Cytotoxic T cell (primary cell): Measurements from ENCODE around the gene SYCE1.

GRCh38 chr10:132967549-132967851 lies 25.1 kb upstream of the CFAP46 start:
- PRO-cap, 2 experiments: no peak in any of the 2 experiments

DNA sequence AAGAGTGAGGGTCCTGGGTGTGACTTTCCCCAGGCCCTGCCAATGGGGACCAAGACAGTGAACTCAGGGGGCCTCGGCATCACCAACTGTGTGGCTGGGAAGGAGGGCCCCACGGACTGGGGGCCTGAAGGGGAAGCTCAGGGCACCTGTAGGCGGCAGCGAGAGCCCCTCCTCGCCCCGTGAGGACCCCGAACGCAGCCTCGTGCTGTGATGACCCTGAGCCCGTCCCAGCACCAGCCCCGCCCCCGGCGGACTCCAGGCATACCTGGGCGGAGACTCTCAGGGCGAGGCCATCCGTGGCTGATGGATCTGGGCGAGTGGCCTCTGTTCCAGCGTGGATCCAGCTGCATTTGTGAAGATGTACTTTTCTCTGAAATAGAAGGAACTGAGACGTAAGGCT lies 50.4 kb upstream of the CFAP46 start:
- PRO-cap, 2 experiments: no peak in any of the 2 experiments

GRCh38 chr10:133013457-133014075 lies 71.2 kb upstream of the CFAP46 start:
- PRO-cap, 2 experiments: no peak in any of the 2 experiments

- PRO-cap, 2 experiments: no peak in any of the 2 experiments
Observed at GRCh38 chr10:133153887-133154227, 6.2 kb upstream of the KNDC1 start.

DNA sequence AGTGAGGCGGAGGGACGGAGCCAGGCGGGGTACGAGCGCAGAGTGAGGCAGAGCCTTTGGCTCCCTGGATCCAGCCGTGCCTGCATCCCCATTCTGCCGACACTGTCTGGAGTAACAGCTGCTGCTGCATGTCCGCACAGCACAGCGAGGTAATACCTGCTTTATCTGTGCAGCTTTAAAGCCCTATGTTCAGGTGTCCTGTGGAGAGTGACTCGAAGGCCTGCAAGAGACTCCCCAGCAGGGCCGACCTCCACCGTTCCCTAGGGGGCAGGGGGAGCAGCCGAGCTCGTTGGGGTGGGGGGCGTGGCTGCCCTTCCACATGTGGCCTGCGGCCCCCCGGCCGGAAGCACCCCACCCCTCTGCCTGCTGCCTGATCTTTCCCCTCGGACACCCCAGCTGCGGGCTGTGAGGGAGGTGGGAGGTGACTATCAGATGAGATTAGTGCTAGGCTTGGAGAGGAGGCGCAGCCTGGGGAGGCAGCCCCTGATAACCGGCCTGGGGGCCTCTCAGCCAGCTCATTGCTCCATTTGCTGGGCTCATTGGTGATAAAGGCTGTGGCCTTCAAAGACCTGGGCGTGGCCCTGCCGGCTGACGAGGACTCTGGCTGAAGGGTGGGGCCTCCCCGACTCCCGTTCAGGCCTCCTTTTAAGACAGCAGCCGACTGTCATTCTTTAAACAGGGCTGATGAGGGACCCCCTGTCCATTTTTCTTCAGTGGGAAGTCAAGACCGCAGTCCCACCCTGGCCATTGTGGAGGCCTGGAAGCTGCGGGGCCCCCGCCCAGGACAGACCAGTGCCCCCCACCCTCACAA lies 8.0 kb downstream of the VENTX start:
- PRO-cap, 2 experiments: no peak in any of the 2 experiments

- PRO-cap, 2 experiments: no peak in any of the 2 experiments
Observed at GRCh38 chr10:133287915-133288210, 11.2 kb upstream of the ADAM8 start.

- PRO-cap, 2 experiments: no peak in any of the 2 experiments
Observed at GRCh38 chr10:133311519-133312028, 2.9 kb downstream of the ZNF511 start.

DNA sequence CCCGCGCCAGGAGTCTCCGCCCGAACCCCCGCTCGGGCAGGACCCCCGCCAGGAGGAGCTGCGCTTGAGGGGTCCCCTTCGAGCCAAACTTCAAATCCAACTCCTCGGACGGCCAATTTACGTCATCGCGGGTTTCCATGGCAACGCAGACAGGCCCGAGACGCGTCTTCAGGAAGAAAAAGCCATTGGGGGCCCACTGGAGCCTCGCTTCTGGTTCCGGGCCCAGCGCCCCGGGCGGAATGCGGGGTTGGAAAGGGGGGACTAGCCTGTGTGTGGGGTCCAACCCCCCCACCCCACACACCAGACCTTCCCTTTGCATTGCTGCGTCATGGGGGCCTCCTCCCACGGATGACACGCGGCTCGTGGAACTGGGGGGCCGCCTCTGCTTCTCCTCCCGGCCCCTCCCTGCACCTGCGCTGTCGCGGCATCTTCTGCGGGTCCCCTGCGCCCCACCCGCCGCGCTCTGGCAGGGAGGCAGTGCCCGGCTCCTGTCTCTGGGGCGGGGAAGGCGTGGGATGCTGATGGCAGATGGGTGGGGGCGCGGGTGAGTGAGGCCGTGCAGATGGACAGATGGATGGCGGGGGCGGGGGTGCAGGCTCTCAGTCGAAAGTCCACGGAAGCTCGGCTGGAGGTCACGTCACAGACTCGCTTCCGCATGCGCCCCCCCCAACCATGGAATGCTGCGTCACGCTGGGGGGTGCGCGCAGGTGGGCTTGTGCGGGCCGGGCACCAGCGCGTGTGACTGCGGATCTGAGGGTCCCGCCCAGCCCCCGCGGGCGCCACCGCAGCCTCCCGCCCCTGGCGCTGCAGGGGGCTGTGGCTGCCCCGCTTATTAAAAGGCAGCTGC lies 1.1 kb downstream of the CALY start:
- PRO-cap, 2 experiments: peak in 2 of 2 experiments; most common plus-strand start position 185 of the sequence (in 2); most common minus-strand start position 98 of the sequence (in 2)

DNA sequence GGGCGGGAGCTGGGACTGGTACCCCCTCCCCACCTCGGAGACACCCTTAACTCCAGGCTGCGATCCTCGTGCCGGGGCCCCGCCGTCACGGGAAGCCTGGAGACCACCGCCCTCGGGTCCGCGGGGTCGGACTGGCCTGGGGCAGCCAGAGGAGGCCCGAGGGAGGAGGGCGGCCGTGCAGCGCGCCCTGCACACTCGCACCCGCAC lies 332 bp downstream of the CALY start:
- PRO-cap, 2 experiments: no peak in any of the 2 experiments

DNA sequence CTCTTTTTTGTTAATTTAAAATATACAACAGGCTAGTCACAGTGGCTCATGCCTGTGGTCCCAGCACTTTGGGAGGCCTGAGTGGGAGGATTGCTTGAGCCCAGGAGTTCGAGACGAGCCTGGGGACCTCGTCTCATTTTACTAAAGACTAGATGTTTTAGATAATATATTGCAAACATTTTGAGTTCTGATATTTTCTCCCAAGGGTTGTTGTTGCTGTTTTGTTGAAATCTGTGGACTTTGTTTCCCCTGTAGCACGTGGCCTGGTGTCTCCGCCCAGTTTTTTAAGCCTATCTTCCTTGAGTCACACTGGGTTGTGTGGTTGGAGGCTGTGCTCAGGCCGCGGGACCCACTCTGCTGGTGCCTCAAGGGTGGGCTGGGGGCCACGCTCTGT lies 4.4 kb upstream of the PRAP1 start:
- PRO-cap, 2 experiments: no peak in any of the 2 experiments

DNA sequence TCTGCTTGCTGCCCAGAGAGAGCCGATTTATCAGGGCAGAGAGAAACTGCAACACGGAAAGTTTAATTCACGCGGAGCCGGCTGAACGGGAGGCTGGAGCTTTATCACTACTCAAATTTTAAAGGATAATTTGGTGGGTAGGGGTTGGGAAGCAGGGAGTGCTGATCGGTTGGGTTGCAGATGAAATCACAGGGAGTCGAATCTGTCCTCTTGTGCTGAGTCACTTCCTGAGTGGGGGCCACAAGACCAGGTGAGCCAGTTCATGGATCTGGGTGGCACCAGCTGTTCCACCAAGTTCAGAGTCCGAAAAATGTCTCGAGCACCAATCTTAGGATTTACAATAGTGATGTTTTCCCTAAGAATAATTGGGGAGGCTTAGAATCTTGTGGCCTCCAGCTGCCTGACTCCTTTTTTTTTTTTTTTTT lies 3.6 kb upstream of the PRAP1 start:
- PRO-cap, 2 experiments: no peak in any of the 2 experiments

DNA sequence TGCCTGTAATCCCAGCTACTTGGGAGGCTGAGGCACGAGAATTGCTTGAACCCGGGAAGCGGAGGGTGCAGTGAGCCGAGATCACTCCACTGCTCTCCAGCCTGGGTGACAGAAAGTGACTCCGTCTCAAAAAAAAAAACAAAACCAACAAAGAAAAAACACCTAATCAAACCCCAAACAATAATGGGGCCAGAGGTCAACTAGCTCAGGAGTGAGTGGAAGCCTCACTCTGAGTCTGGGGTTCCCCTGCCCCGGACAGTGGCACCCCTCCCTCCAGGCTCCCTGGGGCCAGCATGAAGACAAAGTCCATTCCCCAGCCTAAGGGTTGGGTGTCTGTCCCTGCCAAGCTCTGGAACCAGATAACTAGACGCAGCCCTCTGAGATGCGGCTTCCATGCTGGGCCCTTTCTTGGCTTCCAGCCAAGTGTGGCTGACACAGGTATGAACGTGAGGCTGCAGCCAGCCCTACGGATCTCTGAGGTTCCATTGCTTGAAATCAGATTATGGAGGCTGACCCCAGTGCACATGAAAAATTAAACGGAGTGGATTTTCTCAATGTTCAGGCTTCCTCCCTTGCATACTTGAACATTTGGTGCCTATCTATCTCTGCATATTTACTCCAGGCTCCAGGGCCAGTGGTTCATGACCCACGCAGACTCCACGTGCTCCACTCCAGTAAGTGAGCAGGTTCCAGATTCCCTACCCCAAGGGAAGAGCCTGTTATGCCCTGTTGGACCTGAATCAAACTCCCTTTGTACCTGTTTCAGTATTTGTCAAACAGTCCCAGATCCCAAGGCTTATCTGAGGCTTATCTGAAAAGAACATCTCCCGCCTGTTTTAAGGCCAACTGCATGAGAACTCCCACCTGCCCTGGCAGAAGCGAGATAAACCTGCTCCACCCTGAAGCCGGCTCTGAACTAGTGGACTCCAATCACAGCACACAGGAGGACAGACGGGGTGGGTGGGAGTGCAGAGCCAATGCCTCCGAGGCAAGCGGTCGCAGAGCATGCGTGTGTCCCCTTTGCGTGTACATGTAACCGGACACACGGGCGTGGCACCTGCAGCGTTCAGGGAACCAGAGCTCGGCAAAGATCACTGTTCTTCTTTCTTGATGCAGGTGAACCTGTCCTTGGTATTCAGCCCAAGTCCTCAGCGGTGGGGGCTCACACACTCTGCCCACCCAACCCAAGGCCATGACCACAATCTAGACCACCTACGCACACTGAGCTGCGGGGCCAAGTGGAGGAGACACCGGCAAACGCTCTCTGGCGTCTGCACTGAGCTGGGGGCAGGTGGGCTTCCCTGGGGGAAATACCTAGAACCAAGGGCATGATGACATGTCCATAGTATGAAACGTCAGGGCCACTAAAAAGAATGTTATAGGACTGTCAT lies 2.2 kb upstream of the FUOM start:
- PRO-cap, 2 experiments: no peak in any of the 2 experiments

DNA sequence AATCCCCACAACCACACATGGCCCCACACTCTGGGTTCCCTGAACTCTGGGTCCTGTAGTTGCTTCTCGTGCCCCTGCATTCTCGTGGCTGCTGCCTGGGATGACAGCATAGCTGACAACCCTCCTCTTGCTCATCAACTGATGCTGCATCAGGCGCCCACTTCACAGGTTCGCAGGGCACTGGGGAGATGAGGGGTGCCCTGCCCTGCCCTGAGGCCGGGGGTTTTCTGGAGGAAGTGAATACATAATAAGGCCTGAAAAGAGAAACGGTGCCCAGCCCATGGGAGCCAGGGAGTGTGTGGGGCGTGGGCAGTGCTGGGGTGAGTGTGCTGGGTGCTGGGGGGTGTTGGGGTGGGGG lies 2.2 kb upstream of the MTG1 start:
- PRO-cap, 2 experiments: peak in 1 of 2 experiments; most common plus-strand start position 165 of the sequence (in 1); most common minus-strand start position 140 of the sequence (in 1)

DNA sequence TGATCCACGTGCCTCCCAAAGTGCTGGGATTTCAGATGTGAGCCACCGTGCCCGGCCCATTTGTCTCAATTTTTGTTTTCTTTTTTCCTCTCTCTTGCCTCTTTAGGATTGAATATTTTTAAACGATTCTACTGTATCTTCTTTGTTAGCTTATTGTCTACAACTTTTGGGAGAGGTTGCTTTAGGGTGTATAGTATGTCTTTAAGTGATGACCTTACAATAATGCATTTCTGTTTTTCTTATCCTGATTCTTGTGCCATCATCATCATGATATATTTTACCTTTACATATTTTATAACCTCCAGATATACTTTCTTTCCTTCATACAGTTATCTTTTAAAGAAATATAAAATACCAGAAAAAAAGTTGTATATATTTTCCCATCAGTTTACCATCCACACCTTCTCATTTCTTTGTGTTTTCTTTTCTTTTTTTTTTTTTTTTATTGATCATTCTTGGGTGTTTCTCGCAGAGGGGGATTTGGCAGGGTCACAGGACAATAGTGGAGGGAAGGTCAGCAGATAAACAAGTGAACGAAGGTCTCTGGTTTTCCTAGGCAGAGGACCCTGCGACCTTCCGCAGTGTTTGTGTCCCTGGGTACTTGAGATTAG lies 10.8 kb downstream of the SPRN start:
- PRO-cap, 2 experiments: no peak in any of the 2 experiments

DNA sequence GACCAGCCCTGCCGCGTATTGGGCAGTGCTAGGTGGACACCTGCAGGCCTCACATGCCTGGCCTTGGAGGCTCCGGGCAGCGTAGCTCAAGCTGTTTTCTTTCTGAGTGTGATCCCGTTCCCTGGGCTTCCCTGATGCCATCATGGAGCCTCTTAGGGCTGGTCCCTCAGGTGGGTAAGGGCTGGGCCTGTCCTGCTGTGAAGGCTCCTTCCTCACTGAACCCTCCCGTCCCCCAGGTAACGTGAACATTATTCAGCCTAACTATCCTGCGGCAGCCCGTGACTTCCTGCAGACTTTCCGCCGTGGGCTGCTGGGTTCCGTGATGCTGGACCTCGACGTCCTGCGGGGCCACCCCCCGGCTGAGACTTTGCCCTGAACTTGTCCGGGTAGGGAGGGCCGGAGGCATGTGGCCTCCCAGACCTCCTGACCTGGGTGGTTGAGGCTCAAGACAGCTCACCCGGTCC lies 4.6 kb downstream of the SPRN start:
- PRO-cap, 2 experiments: no peak in any of the 2 experiments

DNA sequence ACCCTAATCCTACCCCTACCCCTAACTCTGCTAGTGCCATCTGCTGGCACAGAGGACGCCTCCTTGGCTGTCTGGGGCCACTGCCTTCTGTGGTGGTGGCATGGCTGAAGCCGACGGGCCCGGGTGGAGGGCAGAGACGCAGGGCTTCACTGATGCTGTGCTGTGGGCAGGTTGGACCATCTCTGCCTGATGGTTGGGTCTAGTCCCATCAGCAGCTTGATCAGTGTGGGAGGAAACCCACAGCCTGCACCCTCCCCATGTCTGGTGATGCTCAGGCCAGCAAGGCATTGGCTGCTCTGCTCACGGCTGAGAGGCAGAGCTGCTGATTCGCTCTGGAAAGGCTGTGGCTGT lies 247 bp upstream of the SCART1 start:
- PRO-cap, 2 experiments: peak in 2 of 2 experiments; most common minus-strand start position 184 of the sequence (in 2)

GRCh38 chr10:133527590-133528686 lies 775 bp downstream of the CYP2E1 start:
- PRO-cap, 2 experiments: no peak in any of the 2 experiments

- PRO-cap, 2 experiments: no peak in any of the 2 experiments
Observed at GRCh38 chr10:133565306-133566068, at the start of gene SYCE1. SYCE1 (minus strand) TSS chr10:133565583.